ENCODE measurements around a stretch of chr10.

- RRBS, result no CpG with 5 or more reads among the region's 3 CpGs
These were observed 18.7 kb downstream of the VSIR start for GRCh38 chr10:71754663-71755004.

GRCh38 chr10:71812713-71813415 lies 38.2 kb downstream of the PSAP start:
- RRBS, result no CpG with 5 or more reads among the region's 16 CpGs

- RRBS, result no CpG with 5 or more reads among the region's 7 CpGs
These were observed 20.7 kb downstream of the PSAP start for GRCh38 chr10:71830054-71831038.

DNA sequence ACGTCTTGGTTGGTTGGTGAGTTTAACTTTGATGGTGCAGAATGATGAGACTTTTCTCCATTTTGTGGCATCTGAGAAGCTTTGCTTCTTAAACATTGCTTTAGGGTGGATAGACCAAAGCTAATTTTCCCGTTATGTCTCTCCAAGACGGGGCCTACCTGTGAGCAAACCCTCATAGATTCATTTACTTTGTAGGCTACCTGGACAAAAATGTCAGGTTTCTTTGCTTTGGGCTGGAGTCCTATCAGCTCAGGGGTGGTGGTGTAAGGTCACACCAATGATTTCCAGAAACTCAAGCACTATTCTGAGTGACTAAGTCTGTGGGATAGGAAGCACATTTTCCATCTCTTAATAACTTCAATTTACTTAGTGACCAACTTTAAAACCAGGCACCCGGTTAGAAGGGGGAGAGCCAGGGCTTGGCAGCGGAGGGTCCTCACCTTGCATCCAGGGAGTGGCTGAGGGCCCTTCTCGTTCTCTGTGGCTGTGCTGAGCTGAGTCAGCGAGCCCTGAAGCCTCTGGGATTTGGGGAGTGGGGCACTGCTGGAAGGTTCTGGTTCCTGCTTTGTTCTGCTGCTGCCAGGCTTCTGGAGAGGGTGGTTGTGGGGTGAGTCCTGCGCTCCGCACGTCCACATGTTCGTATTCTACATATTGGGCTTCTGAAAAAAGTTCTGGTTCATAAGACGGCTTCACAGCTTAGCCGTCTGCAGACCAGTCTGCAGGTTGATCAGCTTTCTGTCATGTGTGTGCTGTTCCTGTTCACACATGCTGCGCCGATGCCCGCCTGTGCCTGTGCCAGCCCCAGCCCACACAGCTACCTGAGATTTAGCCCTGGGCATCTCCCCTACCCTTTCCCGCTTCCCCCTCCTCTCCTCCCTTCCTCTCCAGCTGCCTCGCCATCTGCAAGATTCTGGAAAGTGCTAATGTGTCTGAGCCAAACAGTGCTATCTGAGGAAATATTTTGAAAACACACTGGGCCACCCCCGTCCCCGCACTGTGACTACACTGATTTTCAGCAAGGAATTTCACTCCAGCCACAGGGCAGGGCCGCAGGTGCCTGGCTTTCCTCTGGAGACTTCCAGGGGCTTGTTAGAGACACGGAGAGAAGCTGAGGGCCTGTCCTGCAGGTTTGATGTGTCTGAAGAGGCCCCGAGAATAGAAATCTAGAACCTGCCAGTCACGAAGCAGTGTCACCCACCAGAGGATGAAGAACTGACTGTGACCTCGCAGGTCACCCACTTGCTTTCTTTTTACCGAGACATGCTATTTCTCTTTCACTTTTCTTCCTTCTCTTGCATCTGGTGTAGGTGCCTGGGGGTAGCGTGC lies 7.0 kb downstream of the CHST3 start:
- RRBS, result no CpG with 5 or more reads among the region's 27 CpGs

- RRBS, result no CpG with 5 or more reads among the region's 21 CpGs
These were observed 45.2 kb downstream of the CHST3 start for GRCh38 chr10:72009135-72010123.

- RRBS, result no CpG with 5 or more reads among the region's 10 CpGs
These were observed 50.3 kb downstream of the SPOCK2 start for GRCh38 chr10:72037727-72038720.

DNA sequence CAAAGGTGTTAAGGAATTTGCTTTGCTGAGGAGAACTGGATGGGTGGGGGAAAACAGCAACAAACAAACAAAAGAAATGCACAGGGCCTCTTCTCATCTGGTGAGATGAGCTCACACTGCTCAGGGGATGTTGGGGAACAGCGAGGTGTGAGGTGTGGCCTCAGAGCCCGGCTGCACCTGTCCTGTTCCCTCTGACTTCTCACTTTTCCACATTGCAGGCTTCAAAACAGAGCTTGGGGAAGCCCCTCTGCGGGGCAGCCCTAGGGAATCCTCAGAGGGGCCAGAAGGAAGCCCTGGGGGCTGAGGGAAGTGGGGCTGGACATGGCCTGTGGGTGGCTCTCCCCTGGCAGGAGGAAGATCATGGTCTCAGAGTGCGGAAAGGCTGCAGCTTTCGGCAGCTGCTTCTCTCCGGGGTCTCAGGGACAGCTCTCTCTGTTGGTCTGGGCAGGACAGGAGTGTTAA lies 27.2 kb downstream of the SPOCK2 start:
- RRBS, result no CpG with 5 or more reads among the region's 6 CpGs

DNA sequence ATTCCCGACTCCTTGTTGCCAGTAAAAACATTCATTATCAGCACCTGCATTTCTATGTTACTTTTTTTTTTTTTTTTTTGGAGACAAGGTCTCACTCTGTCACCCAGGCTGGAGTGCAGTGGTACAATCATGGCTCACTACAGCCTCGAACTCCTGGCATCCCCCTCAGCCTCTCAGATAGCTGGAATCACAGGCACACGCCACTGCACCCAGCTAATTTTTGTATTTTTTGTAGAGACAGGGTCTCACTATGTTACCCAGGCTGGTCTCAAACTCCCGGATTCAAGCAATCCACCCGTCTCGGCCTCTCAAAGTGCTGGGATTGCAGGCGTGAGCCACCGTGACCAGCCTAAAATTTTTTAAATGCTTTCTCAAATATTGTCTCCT lies 18.9 kb downstream of the SPOCK2 start:
- RRBS, result no CpG with 5 or more reads among the region's 8 CpGs

GRCh38 chr10:72074686-72075149 lies 13.6 kb downstream of the SPOCK2 start:
- RRBS, result no CpG with 5 or more reads among the region's 14 CpGs

GRCh38 chr10:72086343-72086875 lies 1.9 kb downstream of the SPOCK2 start:
- RRBS, result no CpG with 5 or more reads among the region's 23 CpGs

DNA sequence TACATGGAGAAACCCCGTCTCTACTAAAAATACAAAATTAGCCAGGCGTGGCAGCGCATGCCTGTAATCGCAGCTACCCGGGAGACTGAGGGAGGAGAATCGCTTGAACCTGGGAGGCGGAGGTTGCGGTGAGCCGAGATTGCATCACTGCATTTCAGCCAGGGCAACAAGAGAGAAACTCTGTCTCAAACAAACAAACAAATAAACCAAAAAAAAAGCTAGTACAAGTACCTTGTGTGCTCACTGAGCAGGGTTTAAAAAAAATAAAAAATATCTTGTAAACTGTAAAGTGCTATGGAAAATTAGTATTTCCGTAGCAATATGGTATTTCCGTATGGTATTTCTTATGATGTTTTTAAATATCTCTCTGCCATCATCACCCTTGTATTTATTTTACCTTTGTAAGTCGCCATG lies 11.3 kb upstream of the SPOCK2 start:
- RRBS, result no CpG with 5 or more reads among the region's 12 CpGs

DNA sequence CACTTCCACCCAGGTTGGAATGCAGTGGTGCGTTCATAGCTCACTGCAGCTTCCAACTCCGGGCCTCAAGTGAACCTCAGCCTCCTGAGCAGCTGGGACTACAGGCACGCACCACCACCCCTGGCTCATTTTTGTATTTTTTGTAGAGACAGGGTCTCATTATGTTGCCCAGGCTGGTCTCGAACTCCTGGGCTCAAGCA lies 24.5 kb upstream of the DDIT4 start:
- RRBS, result no CpG with 5 or more reads among the region's 4 CpGs

DNA sequence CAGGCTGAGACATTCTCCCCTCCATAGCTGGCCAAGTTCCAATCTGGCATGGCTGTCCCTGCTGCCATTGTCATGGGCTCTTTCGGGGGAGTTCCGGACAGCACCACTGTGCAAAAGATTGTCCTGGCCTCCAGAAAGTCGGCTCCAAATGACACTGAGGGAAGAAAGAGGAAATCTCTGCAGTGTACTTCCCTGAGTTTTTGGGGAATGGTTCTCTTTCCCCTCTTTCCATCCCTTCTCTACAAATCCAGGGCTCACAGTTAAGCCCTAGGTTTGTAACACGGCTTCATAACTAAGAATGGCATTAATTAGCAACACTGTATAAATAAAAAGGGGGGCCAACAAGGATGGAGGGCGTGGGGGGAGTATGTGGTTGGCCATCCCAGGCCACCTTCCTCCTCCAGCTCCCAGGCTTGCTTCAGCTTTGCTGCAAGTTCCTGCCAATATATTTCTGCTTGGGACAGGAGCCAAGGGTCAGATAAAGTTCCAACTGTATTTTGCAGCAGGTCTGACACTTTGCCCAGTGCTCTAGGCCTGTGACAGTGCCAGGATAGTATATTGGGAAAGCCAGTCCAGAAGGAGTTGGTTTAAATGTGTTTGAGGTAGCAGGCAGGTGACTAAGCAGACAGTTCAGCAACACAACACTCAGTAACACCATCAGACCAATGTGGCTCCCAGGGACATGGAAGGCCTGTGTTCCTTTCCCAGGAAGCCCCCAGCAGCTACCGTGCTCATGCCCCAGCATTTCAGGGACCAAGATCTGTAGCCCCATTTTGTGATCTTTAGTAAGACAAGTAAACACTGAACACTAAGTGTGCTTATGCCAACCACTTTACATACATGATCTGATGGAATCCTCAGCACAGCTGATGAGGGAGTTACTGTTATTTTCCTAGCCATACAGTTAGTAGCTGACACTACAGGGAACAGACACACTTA lies 39.2 kb downstream of the DNAJB12 start:
- RRBS, result no CpG with 5 or more reads among the region's 6 CpGs

DNA sequence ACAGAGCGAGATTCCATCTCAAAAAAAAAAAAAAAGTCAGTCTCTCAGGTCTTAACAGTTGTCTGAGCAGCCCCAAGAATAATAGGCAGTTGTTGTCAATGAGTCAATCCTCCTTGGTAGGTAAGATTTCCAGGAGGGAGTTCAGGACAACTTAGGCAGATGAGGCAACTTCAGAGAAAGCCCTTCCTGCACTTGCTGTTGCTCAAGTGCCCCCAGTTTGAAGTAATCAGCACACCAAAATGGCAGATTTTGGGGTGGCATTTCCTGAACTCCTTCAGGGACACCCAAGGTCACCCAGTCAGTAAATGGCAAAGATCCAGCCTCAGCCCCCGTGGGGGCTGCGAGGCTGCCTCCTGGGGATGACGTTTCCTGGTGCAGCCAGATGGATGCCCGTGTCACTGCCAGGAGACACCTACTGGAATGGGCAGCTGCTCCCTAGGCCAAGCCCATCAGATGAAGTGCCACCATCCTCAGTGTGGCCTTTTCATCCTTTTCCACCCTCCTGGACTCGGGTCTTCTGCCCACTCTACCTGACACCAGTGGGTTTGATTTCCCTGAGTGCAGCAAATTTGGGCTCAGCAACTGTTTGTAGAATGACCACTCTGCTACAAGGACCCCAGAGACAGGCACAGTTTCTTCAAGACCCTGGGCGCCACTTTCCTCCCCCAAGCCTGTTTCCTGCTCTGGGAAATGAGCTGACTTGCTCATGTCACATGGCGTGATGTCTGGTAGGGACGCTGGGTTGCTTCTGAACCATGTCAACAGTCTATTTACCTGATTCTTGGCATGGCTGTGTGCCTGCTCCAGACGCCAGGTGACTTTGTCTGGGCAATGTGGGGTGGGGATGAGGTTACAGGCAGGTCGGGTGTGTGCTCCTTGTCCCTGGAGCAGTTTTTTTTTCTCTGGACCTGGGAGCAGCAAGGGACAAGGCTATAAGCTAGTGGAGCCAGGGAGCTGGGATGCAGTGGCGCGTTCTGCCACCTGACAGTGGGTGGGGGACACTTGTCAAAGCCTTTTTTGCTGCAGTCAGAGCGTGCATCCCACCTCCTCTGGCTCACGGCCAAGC lies 23.4 kb downstream of the DNAJB12 start:
- RRBS, result no CpG with 5 or more reads among the region's 15 CpGs

- RRBS, result no CpG with 5 or more reads among the region's 9 CpGs
These were observed 16.4 kb downstream of the DNAJB12 start for GRCh38 chr10:72338164-72338805.

DNA sequence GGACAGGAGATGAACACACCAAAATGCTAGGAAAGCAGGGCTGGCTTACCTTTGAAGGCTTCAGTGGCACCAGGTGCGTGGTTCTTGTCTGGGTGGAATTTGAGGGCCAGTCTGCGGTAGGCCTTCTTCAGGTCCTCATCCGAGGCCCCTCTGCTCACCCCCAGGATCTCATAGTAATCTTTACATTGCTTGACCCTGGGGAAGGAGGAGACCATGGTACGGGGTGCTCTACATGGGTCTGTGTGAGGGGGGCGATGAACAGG lies 11.5 kb downstream of the DNAJB12 start:
- RRBS, result no CpG with 5 or more reads among the region's 5 CpGs

GRCh38 chr10:72449929-72450665 lies 95.4 kb upstream of the DNAJB12 start:
- RRBS, result no CpG with 5 or more reads among the region's 8 CpGs

DNA sequence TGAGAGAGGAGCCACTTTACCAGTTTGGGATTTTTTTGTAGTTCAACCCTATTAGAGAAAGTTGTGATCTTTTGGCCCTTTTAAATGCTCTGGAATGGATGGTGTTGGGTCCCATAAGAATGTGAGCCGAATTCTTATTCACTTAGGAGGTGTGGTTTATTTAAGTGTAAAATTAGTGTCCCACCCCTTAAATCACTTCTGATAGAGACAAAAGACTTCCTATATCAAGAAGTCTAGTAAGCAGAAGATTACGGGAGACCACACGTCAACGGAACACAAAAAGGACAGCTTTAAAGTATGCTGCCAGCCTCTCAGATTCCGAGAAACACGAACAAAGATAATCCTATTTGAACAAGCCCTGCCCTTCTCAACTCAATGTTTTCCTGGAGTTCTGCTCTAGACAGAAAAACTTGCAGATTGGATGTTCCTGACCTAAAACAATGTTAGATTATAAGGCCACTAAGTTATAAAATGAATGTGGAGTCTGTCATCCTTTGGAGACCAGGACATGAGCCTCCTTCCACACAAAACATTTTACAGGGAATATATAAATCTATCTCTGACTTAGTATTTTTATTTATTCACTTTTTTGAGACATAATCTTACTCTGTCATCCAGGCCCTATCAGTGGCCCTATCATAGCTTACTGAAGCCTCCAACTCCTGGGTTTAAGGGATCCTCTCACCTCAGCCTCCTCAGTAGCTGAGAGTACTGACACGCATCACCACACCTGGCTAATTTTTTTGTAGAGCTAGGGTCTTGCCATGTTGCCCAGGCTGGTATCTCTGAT lies 4.8 kb upstream of the MCU start:
- RRBS, result no CpG with 5 or more reads among the region's 7 CpGs

DNA sequence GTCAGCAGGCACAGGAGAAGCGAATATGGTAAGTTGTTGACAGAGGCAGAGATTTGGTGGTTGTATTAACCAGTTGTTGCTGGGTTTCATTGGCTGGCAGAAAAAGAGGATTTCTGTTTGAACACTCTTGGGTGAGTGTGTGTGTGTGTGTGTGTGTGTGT lies 976 bp downstream of the MCU start:
- RRBS, result no CpG with 5 or more reads among the region's 1 CpG

Data from GM19240 (cell line).